Right common carotid artery plus branches (tissue), 1 donor: ENCODE measurements around the gene NMD3.

GRCh38 chr3:157488031-157488623, 15.1 kb downstream of the VEPH1 start:
- PRO-cap = no peak

- PRO-cap = no peak
These were observed 19.2 kb downstream of the RARRES1 start for GRCh38 chr3:158712836-158713637.

- PRO-cap = no peak
These were observed 7.8 kb downstream of the MFSD1 start for GRCh38 chr3:158809552-158810230.

DNA sequence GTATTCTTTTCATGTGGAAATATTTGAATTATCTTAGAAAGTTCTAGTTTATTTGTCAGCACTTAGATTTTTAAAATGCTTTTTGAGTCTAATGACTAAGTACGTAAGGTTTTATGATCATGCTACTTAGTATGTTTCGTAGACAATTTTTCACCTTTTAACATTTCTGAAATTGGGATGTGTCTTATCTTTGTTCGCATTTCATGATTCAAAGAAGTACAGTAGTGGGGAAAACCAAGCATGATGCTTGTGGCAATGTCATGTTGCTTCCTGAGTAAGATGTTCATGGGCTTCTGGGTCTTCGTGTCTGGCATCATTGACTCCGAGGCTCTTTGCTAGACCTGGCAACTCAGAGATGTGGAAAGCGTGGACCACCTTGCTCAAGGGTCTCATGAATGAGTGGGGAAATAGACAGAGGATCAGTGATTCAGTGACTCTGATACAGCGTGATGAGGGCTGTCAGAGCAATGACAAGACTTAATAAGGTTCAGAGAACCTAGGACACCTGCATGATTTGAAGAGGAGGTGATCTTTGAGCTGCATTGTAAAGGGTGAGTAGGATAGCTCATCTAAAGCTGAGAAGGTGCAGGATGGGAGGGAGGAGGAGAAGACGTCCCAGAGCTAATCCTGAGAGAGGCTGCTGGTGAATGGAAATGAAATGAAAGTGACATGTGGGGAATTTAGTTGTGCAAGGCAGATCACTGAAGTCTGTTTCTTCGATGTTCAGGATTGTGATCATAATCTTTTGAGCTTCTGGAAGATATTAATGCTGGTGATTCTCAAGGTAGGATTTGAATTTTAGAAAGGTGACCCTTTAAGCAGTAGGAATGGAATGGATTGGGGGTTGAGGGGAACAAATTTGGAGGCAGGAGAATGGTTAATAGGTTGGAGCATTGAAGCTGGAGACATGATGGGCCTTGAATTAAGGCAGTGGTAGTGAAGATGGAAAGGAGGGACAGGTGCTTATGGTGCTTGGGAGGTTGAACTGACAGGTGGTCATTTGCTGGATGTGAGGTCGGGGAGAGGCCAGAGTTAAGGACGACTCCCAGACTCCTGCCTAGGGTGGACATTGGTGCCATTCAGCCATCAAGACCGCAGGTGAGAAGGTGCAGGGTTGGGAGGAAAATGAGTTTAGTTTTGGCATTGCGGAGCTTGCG, 32.3 kb downstream of the MFSD1 start:
- PRO-cap = no peak

DNA sequence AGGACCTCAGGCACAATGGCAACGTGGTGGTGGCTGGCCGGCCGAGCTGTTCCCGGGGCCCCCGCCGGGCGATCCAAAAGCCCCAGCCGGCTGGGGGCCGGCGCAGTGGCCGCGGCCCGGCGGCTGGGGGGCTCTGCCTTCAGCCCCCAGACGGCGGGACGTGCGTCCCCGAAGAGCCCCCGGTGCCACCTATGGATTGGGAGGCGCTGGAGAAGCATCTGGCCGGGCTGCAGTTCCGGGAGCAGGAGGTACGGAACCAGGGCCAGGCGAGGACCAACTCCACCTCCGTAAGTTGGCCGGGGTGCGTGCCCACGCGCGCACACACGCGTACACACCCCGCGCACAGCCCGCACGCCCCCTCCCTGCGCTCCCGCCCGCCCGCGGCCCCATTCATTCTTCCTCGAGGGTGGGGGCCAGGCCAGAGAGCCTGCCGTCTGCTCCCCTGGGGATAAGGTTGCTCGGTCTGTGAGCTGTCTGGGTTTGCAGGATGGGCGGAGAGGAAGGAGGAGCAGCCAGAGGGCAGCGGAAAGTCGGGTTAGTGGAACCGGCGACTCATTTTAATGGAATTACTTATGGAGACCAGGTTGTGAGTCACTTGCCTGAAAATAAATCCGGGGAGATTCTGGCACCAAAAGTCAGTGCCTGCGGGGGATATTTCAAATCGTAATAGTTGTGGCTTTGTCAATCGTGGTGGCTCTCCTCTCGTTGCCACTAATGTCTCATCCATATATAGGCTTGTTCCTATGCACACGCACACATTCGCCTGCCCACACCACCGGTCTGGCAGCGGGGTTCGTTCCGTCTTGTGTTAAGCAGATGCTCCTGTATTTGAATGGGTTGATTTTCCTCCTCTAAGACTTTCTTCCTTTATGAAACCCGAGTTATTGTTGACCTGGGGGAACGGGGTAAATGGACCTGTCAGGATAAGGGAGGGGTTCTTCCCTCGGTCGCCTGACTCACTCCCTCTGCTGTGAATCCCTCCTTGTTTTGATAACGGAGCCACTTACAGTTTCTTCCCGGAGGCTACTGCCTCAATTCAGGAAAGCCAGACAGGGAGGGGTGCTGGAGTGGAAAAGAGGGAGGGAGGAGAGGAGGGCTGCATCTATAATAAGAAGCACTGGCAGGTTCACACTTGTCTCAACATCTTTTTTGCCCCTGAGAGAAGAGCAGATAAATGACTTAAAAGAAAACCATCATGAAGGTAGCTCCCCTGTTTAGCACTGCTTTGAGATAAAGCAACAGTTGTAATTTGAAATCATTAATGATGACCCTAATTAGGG, 459.9 kb upstream of the C3orf80 start:
- PRO-cap = bidirectional peak, plus-strand start at position 320 of the sequence, minus-strand start at position 250 of the sequence; bidirectional peak, plus-strand start at position 477 of the sequence, minus-strand start at position 456 of the sequence; bidirectional peak, plus-strand start at position 754 of the sequence, minus-strand start at position 721 of the sequence; bidirectional peak, plus-strand start at position 1,002 of the sequence, minus-strand start at position 1,028 of the sequence

- PRO-cap = bidirectional peak, plus-strand start at chr3:160226784, minus-strand start at chr3:160226671
These were observed 1.3 kb downstream of the C3orf80 start for GRCh38 chr3:160226386-160226976.

DNA sequence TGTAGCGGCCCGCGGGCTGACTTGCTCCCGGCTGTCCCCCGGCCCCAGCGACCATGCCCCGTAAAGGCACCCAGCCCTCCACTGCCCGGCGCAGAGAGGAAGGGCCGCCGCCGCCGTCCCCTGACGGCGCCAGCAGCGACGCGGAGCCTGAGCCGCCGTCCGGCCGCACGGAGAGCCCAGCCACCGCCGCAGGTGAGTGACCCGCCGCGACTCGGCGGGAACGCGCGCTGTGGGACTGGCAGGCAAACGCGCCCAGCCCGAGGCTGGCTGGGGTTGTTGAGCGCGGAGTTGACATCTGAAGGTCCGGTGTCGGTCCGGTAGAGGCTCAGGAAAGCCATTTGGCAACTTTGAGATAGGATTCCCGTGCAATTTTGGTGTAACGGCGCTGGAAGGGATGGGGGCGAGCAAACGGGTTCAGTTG, 1.3 kb downstream of the SMC4 start:
- PRO-cap = no peak

DNA sequence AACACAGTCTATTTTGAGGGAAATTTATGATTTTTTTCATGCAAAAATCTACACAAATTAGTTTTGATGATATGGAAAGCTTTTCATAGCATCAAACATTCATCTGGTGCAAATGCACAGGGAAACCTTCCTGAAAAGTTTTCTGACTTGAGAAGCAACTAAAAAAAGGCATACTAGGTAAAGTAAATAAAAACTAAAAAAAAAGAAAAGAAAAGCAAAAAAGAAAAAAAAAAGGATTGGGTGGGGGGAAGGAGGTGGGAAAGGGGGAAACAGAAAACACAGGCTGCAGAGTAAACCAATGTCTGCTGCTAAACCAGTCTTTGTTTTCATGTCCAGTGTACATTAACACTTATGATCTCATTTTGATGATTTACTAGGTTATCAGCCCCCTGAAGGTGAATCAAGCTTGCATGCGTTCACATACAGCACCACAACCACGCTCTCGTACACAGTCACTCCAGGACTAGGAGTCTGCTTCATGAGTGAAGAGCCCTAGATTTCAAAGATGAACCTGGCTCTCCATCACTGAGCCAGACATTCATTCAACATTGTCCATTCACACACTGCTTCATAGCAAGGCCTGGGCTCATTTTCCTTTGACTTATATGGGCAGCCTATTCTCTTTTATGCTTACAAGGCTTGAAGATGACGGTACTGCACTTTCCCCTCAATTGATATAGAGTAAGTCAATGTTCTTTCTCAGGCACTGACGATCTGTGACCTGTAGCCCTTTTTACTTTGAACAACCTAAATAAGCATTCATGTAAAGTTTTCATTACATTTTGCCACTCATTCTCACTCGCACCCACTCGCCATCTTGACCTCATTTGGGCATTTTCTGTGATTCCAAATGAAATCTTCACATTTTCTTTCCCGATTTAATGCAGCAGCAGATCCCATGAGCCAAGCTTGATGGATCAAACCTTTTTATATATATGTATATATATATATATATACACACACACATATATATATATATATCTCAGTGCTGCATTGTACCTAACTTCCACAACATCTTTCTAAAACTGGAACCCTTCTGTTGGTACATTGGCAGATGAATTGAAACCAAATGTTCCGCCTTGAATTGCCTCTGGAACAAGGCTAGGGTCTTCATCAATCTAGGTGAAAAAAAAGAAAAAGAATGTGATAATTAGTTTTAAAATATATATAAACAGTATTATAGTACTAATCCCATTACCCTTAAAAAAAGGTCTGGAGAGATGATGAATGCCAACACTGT, 51.9 kb upstream of the TRIM59 start:
- PRO-cap = no peak

GRCh38 chr3:160671271-160671586, 5.7 kb upstream of the ARL14 start:
- PRO-cap = no peak

GRCh38 chr3:160806291-160806883, 50.4 kb downstream of the PPM1L start:
- PRO-cap = no peak

- PRO-cap = no peak
These were observed 61.0 kb downstream of the PPM1L start for GRCh38 chr3:160816878-160817508.

DNA sequence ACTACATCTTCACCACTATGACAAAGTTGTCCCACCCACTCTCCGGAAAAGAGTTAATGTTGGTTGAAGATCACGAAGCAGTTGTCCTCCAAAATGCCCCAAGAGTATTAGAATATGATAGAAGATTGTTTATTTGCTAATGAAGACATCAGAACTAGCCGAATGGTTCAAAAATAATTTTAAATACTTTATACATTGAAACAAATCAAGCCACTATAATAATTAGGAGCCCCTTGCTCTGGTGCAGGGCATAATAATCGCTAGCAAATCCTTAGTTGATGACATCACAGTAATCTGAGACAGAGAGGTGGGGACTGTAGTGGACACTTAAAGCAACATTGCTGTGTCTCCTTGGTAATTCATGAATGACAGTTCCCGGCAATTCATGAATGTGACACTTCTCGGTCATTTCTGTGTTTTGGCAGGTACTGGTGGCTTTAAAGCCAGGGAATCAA, 114.2 kb downstream of the PPM1L start:
- PRO-cap = no peak

DNA sequence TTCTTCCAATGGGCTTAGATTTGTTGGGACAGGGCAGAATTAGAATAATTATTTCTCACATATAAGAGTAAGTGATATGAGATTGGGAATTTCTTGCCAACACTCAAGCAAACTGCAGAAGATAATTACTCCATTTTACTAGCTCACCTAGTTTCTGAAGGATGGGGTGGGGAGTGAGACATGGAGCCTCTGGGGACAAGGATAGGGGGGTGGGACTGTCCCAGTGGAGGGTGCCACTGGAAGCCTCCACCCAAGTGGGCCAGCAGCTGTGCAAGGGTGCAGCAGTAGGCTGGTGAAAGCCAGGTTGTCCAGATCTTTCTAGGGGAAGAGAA, 28.0 kb downstream of the B3GALNT1 start:
- PRO-cap = no peak

DNA sequence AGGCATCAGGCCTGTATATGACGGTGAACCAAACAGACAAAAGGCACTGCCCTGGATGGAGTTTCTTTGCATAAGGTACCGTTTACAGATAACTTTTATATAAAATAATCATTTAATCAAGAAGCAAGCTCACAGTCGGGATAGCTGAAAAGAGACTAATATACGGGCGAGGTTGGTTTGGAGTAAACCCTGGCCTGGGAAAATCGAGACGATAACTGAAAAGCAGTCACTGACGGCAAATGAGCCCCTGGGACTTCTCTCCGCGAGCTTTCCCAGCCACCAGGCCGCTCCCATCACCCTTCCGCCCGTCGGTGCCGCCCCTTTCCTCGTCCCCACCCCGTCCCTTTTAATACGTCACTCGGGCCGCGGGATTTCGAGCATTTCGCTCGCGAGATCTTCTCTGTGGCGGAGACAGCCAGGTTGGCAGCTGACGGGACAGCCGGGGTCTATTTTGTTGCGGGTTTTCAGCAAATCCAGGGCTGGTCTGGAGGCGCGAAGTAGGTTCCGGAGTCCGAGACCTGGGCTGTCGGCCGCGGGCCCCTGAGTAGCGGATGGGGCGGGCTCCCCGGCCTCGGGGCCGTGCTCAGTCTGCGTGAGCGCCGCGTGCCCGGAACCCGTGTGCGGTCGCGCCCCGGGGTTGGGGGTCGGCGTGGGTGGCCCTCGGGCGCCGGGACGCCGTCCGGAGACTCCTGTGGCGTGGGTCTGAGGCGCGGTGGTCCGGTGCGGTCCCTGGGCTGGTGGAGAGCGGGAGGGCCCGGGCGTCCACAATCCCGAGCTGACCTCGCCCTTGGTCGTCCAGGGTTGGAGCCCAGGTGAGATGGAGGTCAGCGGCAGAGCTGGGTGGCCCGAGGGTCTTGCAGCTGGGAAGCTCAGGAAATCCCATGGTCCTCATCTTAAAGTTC, at the start of gene NMD3:
Gene NMD3, plus strand, starts transcription at position 399 of the 902 bp plus-strand sequence.
- PRO-cap = bidirectional peak, plus-strand start at position 403 of the sequence, minus-strand start at position 295 of the sequence

DNA sequence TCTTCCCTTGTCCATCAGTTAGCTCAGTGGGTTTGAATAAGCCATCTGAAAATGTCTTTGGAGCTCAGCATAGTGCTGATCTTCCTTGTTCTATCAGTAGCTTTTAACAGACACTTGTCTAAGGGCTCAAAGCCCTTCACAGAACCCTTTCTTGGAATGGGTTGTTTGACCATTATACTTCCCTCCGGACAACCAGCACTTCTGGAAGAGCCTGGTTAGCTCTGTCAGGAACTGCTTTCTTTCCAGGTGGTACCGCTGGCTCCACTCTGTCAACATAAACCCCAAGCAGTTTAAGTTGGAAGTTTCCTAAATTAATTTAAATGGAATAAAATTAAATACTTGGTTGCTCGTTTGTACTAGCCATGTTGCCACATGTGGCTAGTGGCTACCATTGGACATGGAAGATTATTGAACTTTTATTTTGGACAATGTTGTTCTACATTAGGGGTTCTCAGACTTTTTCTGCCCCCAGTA, 1.8 kb downstream of the NMD3 start:
- PRO-cap = no peak

DNA sequence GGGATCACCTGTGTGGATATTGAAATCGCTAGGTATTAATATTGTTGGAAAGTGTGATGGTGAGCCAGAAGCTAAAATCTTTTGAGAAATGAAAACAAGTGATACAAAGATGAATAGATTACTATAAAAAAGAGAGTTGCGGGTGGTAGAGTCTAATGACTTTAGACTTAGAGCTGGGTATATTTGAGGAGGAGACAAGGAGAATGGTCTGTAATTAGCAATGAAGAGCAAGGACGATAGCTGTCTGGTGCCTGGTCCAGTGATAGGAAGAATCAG, 10.3 kb downstream of the NMD3 start:
- PRO-cap = no peak

DNA sequence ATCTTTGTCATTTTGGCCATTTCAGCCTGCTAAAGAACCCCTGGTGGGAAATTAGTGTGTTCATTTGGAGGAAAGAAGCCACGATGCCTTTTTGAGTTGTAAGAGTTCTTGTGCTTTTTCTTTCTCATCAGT, 627.6 kb downstream of the SI start:
- PRO-cap = unidirectional peak, plus-strand start at position 59 of the sequence

- PRO-cap = no peak
These were observed 3.6 kb downstream of the SLITRK3 start for GRCh38 chr3:165192405-165193261.

- PRO-cap = no peak
These were observed 128.9 kb downstream of the SERPINI1 start for GRCh38 chr3:167864527-167864734.

DNA sequence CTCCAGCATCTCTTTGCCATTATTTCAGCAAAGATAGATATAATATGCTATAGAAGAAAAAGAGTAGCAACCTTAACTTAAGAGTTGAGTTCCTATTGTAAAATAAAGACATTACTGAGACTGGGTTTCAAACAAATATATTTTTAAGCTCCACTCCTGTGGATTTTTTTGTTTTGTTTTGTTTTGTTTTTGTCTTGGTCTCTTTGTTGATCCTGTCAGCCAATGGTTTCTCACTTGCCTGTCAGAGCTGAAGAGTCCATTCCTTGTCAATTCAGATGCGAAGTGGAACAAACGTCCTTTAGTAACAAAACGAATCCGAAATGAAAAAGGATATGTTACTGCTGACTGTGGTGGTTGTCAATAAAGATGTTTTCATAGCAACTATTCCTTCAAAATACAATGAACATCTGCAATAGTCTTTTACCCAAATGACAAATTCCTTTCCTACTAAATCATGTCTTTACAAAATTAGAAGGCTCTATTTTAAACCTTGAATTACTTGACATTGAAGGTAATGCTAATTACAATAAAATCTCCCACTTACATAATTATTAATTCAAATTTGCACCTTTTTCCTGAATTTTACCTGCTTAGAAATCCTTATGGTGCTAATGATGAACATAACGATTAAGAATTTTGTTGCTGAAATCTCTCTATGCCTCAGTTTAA, 134.6 kb downstream of the SERPINI1 start:
- PRO-cap = unidirectional peak, minus-strand start at position 321 of the sequence